PFSK-1 (cell line): ENCODE measurements around the gene SEMA3D.

- RRBS, result no CpG with 5 or more reads among the region's 3 CpGs
These were observed 760.4 kb upstream of the TMEM60 start for GRCh38 chr7:78558650-78559091.

DNA sequence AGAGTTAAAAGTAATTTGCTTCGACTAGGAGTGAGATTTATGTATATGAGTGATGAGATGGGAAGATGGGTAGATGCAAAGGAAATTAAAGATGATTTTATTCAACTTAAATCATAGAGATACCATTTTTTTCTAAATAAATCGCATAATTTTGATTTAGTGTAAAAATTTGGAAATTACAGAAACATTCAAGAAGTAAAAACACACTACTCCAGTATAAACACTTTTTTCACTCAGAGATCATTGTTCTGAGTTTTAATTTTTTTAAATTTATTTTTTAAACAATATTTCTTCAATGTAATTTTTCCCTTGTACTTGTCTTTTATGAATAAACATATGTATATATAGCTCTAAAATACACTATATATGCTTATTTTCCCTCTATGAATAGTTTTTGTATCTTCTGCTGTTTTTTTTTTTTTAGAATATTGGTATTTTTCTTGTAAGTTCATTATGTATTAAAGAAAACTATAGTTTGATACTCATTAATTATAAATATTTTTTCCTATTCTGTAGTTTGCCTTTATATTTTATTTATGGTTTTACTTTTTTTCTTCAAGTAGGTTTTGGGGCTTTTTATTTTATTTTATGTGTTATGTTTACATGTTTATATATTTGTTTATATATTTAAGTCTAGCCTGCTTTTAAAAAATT lies 39.5 kb downstream of the GNAI1 start:
- RRBS, result no CpG with 5 or more reads among the region's 2 CpGs

DNA sequence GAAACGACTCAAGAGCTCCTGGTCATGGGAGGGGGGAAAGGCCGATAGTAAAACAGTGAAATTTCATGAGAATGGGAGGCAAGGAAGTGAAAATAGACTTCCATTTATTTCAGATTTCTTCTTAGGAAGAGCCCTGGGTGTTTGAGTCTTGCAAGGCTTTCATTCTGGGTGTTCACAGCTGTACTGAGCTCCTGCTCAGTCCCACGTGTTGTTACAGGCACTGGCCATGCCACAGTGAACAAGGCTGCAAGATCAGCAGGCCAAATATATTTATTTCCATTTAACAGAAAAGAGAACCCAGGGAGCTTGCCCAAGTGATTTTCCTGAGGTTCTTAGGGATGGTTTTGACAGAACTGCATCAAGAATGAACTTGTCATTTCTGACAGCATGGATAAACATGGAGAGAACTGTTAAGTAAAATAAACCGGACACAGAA lies 54.6 kb upstream of the CD36 start:
- RRBS, result no CpG with 5 or more reads among the region's 4 CpGs

- RRBS, result no CpG with 5 or more reads among the region's 2 CpGs
These were observed 34.5 kb upstream of the CD36 start for GRCh38 chr7:80603948-80604339.

- RRBS, result no CpG with 5 or more reads among the region's 2 CpGs
These were observed 1.0 kb upstream of the CD36 start for GRCh38 chr7:80637437-80637781.

GRCh38 chr7:80744657-80745380 lies 106.4 kb downstream of the CD36 start:
- RRBS, result no CpG with 5 or more reads among the region's 7 CpGs

DNA sequence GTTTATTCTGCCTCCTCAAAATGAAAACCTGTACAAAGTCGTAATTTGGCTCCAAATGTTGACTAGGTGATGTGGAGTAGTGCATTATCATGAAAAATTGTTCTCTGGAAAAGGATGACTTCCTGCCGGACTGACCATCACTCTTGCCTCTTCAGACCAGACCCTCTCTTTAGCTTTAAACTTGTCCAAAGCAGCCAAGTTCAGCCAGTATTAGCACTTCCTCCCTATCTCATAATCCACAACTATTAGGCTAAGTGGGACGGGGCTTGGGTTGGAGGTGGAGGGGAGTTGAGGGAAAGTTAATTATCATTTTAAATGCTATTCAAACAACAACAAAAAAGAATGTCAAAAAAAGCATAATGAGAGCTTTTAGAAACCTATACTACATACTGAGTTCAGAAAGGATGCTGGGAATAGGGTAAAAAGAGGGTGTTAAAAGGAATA lies 447 bp downstream of the HGF start:
- RRBS, result no CpG with 5 or more reads among the region's 3 CpGs

DNA sequence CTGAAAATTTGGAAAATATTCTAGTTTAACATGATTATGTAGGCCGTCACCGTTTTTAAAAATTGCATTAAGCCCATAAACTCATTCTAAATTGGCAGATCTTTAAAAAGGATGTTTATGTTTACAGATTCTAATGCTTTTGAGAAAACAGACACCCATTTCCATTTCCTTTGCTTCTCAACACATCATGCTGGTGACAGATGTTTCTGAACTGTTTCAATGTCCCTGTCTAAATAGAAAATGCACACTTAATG lies 179.7 kb downstream of the CACNA2D1 start:
- RRBS, result no CpG with 5 or more reads among the region's 2 CpGs

DNA sequence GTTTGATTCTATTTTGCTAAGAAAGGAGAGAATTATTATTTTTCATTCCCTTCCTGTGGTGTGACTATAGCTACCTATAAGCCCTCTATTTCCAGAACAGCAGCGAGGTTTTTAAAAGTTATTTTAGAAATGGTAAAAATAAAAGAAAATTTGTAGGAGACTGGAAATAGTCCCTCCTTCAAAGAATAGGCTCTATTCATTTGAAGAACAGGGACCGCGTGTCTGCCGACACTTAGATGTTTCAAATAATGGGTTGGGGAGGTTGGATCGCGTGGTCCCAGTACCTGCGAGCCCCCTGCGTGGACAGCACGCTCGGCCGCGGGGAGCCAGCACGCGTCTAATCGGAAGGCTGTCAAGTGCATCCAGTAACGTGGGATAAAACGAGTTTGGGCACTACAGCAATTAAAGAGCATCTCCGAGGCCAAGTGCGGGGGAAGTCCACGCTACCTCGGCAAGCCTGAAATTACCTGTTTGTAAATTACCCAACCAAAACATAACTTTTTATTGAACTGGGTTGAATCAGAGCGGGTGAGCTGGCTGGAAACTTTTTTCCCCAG lies 1.0 kb downstream of the CACNA2D1 start:
- RRBS, result no CpG with 5 or more reads among the region's 22 CpGs

GRCh38 chr7:82925231-82925952 lies 237.3 kb downstream of the PCLO start:
- RRBS, result no CpG with 5 or more reads among the region's 4 CpGs

DNA sequence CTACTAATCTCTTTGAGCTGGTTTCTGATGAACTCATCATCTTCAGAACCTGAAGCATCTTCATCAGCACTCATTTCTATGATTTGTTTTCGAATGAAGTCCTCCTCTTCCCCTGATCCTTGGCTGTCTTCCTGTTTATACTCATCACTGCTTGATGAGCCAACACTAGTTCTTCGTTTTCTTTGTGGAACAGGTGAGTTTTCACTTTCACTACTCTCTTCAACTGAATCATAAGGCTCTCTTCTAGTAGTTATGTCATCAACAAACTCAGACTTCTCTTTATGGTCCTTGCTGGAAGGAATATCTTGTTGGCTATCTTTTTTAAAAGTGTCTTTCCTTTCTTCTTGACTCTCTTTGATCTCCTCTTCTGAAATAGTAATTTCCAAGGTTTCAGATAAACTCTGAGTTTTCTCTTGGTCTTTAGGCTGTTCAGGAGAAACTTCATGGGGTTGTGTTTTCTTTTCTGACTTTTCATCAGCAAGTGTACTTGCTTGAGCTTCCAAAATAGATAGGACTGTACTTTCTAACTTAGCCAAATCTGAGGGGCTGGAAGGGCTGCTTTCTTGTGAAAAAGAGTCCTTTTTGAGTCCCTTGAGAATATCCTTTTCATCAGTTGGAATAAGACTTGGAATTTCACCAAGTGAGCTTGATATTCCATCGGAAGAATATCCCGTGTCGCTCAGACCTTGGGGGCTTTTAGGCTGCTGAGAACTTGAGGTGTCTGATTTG lies 206.3 kb downstream of the PCLO start:
- RRBS, result no CpG with 5 or more reads among the region's 5 CpGs

DNA sequence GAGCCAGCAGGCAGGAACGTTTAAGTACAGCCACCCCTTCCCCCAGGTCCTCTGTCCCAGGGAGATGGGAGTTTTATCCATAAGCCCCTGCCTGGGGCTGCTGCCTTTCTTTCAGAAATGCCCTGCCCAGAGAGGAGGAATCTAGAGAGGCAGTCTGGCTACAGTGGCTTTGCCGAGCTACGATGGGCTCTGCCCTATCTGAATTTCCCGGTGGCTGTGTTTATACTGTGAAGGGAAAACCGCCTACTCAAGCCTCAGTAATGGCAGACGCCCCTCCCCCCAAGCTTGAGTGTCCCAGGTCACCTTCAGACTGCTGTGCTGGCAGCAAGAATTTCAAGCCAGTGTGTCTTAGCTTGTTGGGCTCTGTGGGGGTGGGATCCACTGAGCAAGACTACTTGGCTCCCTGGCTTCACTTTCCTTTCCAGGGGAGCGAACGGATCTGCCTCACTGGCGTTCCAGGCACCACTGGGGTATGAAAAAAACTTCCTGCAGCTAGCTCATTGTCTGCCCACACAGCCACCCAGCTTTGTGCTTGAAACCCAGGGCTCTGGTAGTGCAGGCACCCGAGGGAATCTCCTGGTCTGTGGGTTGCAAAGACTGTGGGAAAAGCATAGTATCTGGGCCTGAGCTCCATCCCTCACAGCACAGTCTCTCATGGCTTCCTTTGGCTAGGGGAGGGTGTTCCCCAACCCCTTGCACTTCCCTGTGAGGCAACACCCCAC lies 19.4 kb downstream of the SEMA3E start:
- RRBS, result no CpG with 5 or more reads among the region's 10 CpGs

- RRBS, result no CpG with 5 or more reads among the region's 2 CpGs
These were observed 184.9 kb downstream of the SEMA3A start for GRCh38 chr7:84009671-84010104.

- RRBS, result no CpG with 5 or more reads among the region's 5 CpGs
These were observed 54.2 kb upstream of the SEMA3A start for GRCh38 chr7:84248762-84249229.

DNA sequence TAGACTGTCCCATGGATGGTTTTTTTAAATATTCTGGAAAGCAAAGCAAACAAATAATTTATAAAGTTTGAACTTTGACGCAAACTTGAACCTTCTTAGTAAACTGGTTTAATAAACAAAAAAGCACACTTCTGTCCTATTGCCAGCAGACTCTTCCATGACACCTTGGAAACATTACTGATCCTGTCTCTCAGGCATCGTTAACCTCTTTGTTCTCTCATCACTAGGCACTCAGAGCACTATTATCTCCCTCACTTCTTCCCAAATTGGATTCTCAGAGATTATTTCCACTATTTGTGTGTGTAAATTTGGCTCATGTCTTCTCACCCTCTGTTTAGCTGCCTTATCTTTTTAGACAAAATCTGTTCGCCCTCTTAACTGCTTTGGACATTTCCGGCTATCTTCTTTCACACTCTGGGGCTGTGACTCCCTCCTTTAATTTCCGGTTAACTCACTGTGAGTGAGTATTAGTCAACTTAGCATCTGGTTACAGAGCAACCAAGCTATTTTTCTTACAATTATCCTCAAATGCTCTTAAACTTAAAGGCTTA lies 177.4 kb upstream of the SEMA3A start:
- RRBS, result no CpG with 5 or more reads among the region's 5 CpGs

DNA sequence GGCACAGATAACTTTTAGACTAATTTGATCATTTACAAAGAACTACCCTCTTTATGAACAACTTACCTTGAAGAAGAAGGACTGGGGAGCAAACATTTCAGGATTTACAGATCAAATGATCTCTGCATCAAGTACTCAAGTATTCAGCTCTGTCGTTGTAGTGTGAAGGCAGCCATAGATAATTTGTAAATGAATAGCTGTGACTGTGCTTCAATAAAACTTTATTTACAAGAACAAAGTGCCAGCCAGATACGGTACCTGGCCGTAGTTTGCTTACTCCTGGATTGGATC lies 388.1 kb upstream of the SEMA3A start:
- RRBS, result no CpG with 5 or more reads among the region's 3 CpGs

- RRBS, result under 1% methylated on average over 10 of the region's 47 CpGs
These were observed at the start of gene SEMA3D for GRCh38 chr7:85186568-85187470. TSS of gene SEMA3D (minus strand) at chr7:85187056.

DNA sequence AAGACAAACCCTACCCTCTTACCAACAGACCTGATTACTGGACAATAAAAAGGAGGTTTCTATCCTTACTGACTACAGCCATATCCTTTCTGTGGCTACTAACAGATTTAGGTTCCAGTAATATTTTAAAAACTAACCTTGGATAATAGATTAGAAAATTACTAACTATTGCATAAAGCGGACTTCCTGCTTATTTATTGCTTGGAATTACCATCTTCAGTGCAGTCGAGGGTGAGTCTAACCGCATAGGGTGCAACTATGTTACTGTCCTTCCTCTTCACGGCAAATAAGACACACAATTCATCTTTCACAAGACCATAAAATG lies 2.2 kb downstream of the SLC25A40 start:
- RRBS, result no CpG with 5 or more reads among the region's 4 CpGs